ENCODE measurements around the genes CBX7, CACNA1I and ENTHD1.

DNA sequence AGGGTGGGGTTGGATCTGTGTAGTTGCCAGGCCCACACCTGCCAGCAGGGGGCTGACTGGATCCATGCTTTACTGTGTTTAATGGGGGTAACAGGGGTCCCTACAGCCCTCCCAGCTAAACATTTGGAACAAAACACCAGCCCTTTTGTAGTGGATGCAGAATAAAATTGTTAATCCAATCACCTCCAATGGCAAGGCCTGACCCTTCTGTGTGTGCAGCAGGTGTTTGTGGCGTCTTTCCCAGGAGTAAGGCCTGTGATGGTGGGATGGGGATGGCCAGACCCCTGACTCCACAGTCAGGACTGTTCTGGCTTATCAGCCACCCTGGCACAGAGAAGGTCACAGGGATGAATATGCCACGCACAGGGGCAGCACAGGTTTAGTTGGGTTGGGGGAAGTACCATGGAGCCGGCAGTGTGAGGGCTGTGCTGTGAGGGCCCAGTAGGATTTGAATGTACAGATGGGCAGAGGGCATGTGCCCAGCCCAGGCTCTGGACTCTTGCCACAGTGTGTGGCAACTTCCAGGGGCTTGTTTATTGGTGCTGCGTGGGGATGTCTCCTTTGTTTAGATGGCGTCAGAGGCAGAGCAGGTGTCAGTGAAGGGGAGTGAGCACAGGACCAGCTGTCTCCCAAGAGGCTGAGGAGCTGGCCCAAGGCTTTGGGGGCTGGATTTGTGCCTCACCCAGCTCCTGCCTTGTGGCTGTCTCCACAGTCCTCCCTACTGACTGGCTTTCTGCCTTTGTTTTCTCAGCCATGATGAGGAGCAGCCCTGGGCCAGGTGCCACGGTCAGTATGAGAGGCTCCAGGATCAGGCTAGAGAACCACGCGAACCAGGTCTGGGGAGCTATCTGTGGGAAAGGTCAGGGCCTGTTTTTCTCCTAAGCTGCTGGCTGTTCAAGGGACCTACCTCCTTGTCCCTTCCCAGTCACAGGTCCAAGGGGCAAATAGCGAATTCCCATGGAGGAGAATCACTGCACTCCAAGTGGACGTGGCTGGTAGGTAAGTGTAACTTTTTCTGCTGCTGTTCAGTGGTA lies 22.1 kb downstream of the SUN2 start:
- PRO-cap, 3 experiments = peak in 1 of 3 experiments; most common plus-strand start position 593 of the sequence (in 1); most common minus-strand start position 450 of the sequence (in 1)
- RAMPAGE, long total RNA, 4 experiments = no peak in any of the 4 experiments
- RRBS = no CpG with 5 or more reads among the region's 10 CpGs

DNA sequence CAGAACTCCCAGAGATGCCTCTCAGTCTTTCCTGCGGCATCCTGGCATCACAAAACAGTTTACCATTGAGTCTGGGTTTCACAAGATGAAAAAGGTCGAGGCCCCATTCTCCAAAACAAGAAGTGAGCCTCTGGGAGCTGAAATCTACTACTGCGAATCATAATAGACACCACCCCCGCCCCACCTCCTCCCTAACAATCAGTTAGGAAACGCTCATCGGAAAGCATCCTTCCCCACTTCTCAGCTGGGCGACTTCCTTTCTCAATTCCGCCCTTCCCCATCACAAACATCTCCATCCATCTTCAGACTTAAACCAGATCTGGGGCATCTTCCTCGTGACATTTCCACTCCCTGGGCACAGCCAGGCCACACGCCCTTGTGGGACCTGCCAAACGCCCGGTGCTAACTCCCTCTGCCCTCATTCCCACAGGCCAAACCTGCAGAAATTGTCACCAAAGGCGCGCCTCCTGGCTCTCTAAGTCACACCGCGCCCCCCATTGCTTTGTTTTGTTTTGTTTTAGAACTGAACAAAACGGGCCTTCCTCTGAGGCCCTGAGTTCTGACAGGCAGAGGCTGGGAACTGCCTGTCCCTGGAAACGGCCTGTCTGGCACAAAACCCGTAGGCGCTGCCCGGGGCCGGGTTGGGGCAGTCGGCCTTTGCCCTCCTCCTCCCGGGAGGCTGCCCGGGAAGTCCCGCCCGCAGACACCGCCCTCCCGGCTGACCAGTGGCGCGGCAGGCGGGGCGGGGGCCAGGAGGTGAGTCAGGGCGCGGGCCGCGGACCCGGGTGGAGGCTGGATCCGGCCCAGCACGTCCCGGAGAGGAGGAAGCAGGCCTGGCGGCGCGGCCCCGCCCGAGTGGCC lies 733 bp downstream of the SUN2 start:
- PRO-cap, 3 experiments = peak in 3 of 3 experiments; most common plus-strand start position 764 of the sequence (in 3); most common minus-strand start position 692 of the sequence (in 2)
- RAMPAGE, long total RNA, 4 experiments = no peak in any of the 4 experiments
- RRBS = under 1% methylated on average over 16 of the region's 46 CpGs

- PRO-cap, 3 experiments = no peak in any of the 3 experiments
- RAMPAGE, long total RNA, 4 experiments = no peak in any of the 4 experiments
- RRBS = no CpG with 5 or more reads among the region's 12 CpGs
Observed at GRCh38 chr22:39148566-39149482, 3.7 kb downstream of the CBX7 start.

GRCh38 chr22:39152140-39153319 lies at the start of gene CBX7:
Gene CBX7 (minus strand): TSS chr22:39152680.
- PRO-cap, 3 experiments = peak in 3 of 3 experiments; most common plus-strand start chr22:39152918 (in 2); most common minus-strand start chr22:39152429 (in 2)
- RAMPAGE, long total RNA, 4 experiments = no peak in any of the 4 experiments
- RRBS = 1% methylated on average over 56 of the region's 149 CpGs

DNA sequence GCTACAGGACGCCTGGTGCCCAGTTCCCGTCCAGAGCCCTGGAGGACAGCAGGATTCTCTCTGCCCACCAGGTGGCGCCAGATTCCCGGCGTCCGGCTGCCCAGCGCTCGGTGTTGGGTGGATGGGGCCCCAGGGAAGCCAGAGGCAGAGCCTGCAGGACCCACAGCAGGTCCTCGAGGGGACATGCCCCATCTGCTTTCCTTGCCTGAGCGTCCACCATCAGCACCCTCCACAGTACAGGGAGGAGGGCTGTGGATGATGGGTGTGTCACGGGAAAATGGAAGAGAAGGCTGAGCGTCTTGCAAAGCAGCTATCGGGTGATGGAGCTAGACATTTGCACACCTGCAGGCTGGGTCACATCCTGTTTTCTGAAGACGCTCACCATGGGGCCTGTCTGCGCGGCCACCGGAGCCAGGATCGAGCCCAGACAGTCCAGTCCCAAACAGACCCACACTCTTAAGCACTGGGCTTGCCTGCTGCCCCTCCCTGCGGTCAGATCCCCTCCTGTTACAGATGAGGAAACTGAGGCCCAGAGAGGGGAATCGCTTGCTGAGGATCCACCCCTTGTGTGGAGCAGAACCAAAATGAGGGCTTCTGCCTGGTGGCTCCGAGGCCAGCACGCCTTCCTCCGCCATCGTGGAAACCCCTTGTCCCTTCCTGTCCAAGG lies 18.6 kb upstream of the CBX7 start:
- PRO-cap, 3 experiments = no peak in any of the 3 experiments
- RAMPAGE, long total RNA, 4 experiments = no peak in any of the 4 experiments
- RRBS = 0% methylated on average over 2 of the region's 24 CpGs

- PRO-cap, 3 experiments = no peak in any of the 3 experiments
- RAMPAGE, long total RNA, 4 experiments = no peak in any of the 4 experiments
- RRBS = no CpG with 5 or more reads among the region's 29 CpGs
Observed at GRCh38 chr22:39183854-39184950, 31.7 kb upstream of the CBX7 start.

- PRO-cap, 3 experiments = no peak in any of the 3 experiments
- RAMPAGE, long total RNA, 4 experiments = no peak in any of the 4 experiments
- RRBS = no CpG with 5 or more reads among the region's 15 CpGs
Observed at GRCh38 chr22:39234280-39234851, 10.4 kb downstream of the PDGFB start.

DNA sequence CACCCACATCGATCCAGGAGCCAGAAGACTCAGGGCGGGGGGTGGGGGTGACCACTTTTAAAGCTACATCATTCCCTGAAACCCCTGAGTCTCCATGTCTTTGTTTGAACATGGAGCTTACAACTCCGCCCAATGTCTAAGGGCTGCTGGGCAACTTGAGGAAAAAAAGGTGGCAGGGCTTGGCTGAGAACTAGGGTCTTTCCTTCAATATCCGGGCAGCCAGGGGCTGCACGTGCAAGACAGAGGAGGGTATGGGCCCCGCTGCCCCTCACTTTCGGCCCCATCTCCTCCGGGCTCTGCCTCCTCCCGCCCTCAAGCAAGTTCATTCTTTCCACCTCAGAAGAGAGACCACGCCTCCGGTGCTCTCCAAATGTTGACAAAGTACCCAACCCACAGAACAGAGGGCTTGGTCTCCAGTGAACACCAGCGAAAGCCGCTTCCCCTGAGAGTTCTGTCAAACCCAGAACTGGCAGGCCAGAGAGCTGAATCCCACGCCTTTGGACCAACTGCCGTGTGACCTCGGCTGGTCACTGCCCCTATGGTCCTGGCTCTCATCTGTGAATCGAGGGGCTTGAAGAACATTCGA lies 7.4 kb downstream of the PDGFB start:
- PRO-cap, 3 experiments = peak in 1 of 3 experiments; most common plus-strand start position 395 of the sequence (in 1)
- RAMPAGE, long total RNA, 4 experiments = no peak in any of the 4 experiments
- RRBS = 83% methylated on average over 5 of the region's 18 CpGs

- PRO-cap, 3 experiments = peak in 2 of 3 experiments; most common plus-strand start chr22:39264703 (in 1); most common minus-strand start chr22:39264579 (in 2)
- RAMPAGE, long total RNA, 4 experiments = no peak in any of the 4 experiments
- RRBS = no CpG with 5 or more reads among the region's 13 CpGs
Observed at GRCh38 chr22:39264436-39265102, 19.8 kb upstream of the PDGFB start.

DNA sequence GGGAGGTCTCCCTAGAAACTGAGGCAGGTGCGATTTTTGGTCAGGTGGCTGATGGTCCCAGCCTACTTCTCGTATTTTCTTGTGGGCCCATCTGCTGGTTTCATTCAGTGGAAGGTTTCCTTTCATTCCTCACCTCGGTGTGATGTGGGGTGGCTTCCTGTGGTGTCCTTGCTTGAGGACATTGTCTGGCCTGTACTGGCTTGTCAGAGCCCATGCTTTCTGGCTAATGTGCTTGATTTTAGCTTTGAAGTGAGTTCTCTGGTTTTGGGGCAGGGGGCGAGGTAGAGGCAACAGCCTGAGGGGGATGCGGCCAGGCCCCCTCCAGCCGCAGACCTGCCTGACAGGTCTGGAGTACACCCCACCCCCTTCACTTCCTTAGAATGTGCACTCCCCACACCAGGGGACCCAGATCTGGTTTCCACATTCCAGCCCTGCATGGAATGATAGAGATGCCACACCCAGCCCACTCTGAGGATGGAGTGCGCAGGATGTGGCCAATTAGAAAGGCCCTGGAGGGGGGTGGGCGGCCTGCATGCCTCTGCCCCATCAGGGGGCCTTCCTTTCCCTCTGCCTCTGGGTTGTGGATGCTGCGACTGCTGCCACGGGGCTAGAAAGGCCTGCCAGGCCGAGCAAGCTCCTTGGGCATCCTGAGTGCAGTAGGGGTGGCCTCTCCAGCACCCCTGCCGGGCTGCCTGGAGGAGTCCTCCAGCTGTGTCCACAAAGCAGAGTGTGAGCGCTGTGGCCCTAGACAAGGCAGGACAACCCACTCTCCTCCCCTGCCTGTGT lies 28.3 kb upstream of the MGAT3 start:
- PRO-cap, 3 experiments = no peak in any of the 3 experiments
- RAMPAGE, long total RNA, 4 experiments = no peak in any of the 4 experiments
- RRBS = no CpG with 5 or more reads among the region's 13 CpGs

- PRO-cap, 3 experiments = no peak in any of the 3 experiments
- RAMPAGE, long total RNA, 4 experiments = no peak in any of the 4 experiments
- RRBS = 95% methylated on average over 2 of the region's 14 CpGs
Observed at GRCh38 chr22:39430176-39430654, 26.6 kb upstream of the MGAT3 start.

GRCh38 chr22:39446227-39446677 lies 10.6 kb upstream of the MGAT3 start:
- PRO-cap, 3 experiments = no peak in any of the 3 experiments
- RAMPAGE, long total RNA, 4 experiments = no peak in any of the 4 experiments
- RRBS = no CpG with 5 or more reads among the region's 13 CpGs

GRCh38 chr22:39458475-39459082 lies 1.8 kb downstream of the MGAT3 start:
- PRO-cap, 3 experiments = no peak in any of the 3 experiments
- RAMPAGE, long total RNA, 4 experiments = no peak in any of the 4 experiments
- RRBS = no CpG with 5 or more reads among the region's 9 CpGs

GRCh38 chr22:39469658-39470307 lies 13.0 kb downstream of the MGAT3 start:
- PRO-cap, 3 experiments = no peak in any of the 3 experiments
- RAMPAGE, long total RNA, 4 experiments = no peak in any of the 4 experiments
- RRBS = no CpG with 5 or more reads among the region's 23 CpGs

DNA sequence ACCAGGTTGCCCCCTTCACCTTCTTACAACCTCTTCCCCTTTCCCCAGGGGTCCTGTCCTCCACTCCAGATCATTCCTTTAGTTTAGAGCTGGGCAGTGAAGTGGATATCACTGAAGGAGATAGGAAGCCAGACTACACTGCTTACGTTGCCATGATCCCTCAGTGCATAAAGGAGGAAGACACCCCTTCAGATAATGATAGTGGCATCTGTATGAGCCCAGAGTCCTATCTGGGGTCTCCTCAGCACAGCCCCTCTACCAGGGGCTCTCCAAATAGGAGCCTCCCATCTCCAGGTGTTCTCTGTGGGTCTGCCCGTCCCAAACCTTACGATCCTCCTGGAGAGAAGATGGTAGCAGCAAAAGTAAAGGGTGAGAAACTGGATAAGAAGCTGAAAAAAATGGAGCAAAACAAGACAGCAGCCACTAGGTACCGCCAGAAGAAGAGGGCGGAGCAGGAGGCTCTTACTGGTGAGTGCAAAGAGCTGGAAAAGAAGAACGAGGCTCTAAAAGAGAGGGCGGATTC lies 1.7 kb downstream of the ATF4 start:
- PRO-cap, 3 experiments = no peak in any of the 3 experiments
- RAMPAGE, long total RNA, 4 experiments = start-site peak on the plus strand in 1 of 4 experiments, centred at position 179 of the sequence, 95 reads per replicate
- RRBS = no CpG with 5 or more reads among the region's 7 CpGs

GRCh38 chr22:39524433-39525407 lies 4.4 kb downstream of the ATF4 start:
- PRO-cap, 3 experiments = no peak in any of the 3 experiments
- RAMPAGE, long total RNA, 4 experiments = no peak in any of the 4 experiments
- RRBS = no CpG with 5 or more reads among the region's 10 CpGs

- PRO-cap, 3 experiments = no peak in any of the 3 experiments
- RAMPAGE, long total RNA, 4 experiments = no peak in any of the 4 experiments
- RRBS = no CpG with 5 or more reads among the region's 8 CpGs
Observed at GRCh38 chr22:39559511-39560047, 11.0 kb upstream of the CACNA1I start.

DNA sequence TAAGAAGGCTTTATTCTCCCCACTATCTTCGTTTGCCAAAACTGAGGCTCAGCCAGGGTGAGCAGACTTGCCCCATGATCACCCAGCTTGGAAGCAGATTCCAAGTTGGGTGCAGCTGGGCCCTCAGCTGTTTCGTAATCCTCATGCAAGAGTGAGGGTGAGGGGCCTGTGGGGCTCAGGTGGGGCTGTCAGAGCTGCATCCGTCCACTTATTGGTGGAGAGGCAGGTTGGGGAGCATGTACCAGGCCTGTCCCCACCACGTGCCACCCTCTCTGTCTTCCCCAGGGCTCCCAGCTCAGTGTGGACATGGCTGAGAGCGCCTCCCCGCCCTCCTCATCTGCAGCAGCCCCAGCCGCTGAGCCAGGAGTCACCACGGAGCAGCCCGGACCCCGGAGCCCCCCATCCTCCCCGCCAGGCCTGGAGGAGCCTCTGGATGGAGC lies at the start of gene CACNA1I:
Gene CACNA1I (plus strand): TSS at position 307 of the 440 bp plus-strand sequence.
- PRO-cap, 3 experiments = no peak in any of the 3 experiments
- RAMPAGE, long total RNA, 4 experiments = no peak in any of the 4 experiments
- RRBS = no CpG with 5 or more reads among the region's 11 CpGs

DNA sequence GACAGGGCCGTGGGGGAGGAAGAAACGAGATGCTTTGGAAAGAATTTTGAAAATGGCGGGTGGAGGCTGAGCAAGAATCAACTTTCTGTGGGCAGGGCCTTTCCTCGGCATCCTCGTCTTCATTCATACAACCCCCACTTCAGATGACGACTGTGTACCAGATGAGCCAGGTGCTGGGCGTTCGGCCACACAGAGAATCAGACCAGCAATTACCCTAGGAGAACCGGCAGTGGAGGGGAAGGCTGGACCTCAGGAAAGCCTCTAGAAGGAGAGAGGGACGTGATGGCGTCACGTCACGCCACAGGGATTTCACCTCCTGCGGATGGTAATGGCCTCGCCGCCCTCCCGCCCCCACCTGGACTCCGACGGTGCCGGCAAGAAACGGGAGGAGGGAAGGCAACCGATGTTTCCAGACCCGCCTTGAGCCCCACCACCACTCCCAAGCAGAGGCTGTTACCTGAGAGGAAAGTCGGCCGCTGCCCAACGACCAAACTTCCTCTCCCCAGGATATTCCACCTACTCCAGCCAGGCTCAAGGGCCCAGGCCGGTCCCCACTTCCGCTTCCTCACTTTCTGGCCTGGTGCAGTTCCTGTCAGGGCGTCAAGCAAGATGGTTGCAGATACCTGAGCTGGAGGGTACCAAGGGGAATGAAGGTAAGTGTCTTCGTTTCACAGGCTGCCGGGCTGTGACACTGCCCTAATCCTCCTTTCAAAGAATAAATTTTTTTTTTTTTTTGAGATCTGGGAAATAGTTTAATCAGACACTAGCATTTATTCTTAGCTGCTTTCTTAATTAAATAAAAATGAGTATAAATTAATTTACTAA lies at the start of gene ENTHD1:
Gene ENTHD1 (minus strand): TSS at position 523 of the 825 bp plus-strand sequence.
- PRO-cap, 3 experiments = no peak in any of the 3 experiments
- RAMPAGE, long total RNA, 4 experiments = no peak in any of the 4 experiments
- RRBS = no CpG with 5 or more reads among the region's 31 CpGs

DNA sequence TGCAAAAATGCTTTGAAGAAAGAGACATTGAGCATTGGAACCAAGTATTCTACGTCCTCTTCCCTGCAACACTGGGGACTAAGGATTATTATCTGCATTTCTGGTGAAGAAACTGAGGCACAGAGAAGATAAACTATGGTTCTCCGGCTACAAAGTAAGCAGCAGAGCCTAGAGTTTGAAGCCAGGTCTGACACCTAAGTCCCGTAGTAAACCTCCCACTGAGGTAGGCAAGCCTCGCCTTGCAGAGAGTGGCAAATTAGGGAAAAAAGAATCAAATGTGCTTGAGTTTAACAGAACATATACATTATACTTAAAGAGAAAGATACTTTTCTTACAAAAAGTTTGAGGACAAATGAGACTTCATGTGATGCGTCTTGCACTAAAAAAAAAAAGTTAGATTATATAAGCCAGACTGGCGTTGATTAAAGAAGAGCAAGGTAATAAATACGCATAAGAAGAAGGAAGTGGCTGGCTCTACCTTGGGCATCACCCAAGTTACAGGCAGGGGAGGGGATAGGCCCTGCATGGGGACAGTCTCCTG lies 22.5 kb upstream of the TMA7B start:
- PRO-cap, 3 experiments = no peak in any of the 3 experiments
- RAMPAGE, long total RNA, 4 experiments = no peak in any of the 4 experiments
- RRBS = no CpG with 5 or more reads among the region's 7 CpGs